Choroid plexus epithelial cell (primary cell): Measurements from ENCODE around the gene RFX5.

DNA sequence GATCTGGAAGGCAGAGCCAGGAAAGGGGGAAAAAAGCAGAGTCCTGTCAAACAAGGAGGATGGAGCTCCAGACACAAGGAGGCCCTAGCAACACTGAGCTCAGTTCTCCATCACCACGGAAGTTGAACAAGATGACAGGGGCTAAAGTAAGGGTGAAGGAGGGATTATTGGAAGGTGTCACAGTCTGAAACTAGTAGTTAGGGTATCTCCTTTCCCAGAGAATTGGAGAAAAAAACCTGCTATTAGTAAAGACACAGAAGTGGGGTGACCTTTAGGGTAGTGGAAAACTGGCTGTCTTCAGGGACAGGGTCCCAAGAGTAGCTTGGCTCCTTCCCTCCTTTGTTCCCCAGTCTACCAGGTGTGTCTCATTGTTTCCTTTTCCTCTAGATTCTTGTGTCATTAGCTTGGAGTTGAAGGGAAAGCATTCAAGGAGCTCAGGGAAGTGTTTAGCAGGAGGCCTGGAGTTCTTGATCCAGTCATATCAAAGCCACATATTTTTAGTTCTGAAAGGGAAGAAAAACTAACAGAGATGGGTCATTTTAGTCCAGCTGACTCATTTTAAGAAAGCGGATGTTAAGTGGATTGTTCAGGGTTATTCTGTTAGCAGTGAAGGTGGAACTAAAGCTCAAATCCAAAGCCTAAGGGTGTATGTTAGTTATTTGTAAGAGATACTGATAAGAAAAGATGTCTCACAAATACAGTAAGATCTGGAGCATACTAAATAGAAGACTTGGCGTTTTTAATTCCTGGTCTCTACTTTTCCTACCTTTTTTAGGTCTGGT is 619 bp downstream of the C1orf54 start:
- RRBS = no CpG with 5 or more reads among the region's 3 CpGs

DNA sequence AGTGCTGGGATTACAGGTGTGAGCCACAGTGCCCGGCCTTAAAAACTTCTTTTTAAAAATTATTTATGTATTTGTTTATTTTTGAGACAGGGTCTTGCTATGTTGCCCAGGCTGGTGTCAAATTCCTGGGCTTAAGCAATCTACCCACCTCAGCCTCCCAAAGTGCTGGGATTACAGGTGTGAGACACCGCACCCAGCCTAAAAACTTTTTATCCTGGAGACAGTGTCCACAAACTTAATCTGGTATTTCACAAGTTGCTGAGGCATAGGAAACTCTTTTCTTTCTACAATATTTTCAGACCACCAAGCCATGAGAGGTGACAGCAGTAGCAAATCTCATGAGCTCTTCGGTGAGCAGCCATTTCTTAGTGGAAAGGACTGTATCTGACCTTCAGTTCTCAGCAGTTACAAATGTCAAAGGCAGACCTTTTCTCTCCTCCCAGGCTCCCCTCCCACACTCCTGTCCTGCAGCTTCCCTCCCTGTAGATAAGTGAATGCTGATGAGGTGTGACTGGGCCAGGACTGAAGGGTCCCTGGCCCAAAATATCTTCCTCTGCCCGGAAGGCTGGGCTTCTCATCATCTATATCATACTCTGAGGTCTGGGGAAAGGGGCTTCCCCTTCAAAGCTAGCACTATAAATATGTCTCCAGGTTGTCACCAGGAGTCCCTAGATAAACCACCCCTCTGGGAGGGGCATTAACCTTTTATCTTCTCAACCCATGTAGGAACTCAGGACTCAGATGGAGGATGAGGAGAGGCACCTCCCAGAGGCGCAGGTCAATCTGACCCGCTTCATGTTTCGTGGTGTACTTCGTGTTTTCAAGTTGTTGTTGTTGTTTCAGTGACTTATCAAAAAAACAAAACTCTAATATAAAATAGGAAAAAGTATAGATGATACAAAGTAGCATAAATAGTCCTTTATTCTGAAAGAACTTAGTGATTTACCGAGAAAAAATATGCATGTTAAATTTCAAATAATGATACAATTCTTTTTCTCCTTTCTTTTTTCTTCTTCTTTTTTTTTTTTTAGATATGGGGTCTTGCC is 3.7 kb upstream of the ADAMTSL4 start:
- RRBS = no CpG with 5 or more reads among the region's 9 CpGs

GRCh38 chr1:150573415-150573755 is 6.0 kb downstream of the MCL1 start:
- RRBS = no CpG with 5 or more reads among the region's 4 CpGs

DNA sequence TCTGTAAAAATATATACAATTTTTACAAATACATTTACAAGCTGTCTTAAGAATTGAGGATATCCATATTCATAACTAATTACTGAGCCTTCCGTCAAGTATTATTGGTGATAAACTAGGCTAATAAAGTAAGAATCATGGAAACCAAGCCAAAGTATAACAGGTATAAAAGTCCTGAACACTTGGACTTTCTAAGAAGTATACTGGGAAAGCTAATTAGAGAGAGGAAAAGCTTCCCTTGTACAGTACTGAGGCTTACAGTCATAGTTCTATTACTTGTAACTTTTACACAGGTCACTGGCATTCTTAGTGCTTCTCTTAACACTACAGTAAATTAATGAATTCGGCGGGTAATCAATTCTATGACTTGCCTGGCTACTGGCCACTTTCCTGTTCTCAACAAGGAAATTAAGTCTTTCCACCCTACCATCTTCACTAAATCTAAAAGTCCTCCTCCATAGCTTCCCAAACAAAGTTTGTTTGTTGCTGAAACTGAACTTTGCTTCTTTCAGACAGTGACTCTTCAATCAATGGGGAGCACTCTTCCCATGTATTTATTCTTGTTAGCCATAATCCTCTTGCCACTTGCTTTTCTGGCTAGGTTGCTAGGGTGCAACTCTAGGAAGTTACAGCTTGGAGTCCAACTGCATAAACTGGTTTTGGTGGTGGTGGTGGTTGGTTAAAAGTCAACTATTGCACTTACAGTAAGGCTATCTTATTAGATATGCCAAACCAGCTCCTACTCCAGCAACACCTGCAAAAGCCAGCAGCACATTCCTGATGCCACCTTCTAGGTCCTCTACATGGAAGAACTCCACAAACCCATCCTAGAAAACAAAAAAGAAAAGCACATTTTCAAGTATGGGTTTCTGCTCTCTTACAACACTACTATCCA is 2.5 kb downstream of the MCL1 start:
- RRBS = no CpG with 5 or more reads among the region's 3 CpGs

- RRBS = no CpG with 5 or more reads among the region's 27 CpGs
Observed at GRCh38 chr1:150579724-150580210, 357 bp upstream of the MCL1 start.

DNA sequence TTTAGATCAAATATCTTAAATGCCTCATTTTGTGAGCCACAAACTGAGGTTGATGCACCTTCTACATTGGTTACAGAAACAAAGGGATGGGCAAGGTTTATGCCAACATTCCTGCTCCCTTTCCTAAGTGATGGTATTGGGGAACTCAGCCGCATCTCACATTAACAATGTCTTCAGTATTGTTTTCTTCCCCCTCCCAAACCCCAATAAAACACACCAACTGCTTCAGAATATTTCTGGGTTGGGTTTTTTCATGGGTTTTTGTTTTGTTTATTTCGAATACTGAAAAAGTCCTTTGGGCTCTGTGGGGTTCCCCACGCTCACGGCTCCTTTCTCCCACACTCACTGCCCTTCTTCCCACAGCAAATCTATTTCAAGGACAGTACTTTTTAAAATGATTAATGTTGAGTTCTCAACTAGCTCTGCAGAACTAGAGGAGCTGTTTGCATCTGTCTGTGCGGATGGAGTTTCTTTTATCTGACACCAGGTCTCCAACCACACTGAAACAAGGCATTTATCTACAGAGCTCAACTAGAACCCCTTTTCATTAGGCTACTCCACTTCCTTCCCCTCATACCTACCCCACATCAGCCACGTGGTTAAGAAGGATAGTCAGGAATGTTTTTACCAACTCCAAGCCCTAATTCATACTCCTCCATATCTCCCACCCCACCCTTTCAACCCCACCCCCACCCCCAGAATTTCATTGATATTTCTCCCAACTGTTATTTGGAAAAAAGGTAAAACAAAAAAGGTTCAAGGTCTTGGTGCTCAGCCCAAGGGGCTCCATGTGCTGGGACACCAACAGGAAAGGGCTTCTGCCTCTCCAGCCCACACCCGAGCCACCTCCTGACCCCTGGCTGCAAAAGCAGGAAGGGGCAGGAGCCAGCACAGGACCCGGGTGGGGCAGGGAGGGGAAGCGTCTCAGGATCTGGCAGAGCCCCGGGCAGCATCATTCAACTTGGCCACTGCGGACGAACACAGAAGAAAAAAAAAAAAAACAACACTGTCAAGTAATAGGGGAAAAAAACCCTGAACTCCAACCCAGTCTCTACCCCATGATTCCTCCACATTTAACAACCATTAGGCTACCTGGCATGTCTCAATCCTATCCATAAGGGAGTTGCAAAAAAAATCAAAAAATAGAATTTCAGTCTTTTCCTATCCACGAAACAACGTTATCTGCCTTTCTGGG is 7.1 kb downstream of the ENSA start:
- RRBS = 55% methylated on average over 3 of the region's 14 CpGs

- RRBS = no CpG with 5 or more reads among the region's 20 CpGs
Observed at GRCh38 chr1:150628547-150629201, 738 bp downstream of the ENSA start.

- RRBS = no CpG with 5 or more reads among the region's 5 CpGs
Observed at GRCh38 chr1:150875258-150875559, 1.2 kb downstream of the ARNT start.

- RRBS = no CpG with 5 or more reads among the region's 4 CpGs
Observed at GRCh38 chr1:150942843-150943042, 16.6 kb downstream of the SETDB1 start.

DNA sequence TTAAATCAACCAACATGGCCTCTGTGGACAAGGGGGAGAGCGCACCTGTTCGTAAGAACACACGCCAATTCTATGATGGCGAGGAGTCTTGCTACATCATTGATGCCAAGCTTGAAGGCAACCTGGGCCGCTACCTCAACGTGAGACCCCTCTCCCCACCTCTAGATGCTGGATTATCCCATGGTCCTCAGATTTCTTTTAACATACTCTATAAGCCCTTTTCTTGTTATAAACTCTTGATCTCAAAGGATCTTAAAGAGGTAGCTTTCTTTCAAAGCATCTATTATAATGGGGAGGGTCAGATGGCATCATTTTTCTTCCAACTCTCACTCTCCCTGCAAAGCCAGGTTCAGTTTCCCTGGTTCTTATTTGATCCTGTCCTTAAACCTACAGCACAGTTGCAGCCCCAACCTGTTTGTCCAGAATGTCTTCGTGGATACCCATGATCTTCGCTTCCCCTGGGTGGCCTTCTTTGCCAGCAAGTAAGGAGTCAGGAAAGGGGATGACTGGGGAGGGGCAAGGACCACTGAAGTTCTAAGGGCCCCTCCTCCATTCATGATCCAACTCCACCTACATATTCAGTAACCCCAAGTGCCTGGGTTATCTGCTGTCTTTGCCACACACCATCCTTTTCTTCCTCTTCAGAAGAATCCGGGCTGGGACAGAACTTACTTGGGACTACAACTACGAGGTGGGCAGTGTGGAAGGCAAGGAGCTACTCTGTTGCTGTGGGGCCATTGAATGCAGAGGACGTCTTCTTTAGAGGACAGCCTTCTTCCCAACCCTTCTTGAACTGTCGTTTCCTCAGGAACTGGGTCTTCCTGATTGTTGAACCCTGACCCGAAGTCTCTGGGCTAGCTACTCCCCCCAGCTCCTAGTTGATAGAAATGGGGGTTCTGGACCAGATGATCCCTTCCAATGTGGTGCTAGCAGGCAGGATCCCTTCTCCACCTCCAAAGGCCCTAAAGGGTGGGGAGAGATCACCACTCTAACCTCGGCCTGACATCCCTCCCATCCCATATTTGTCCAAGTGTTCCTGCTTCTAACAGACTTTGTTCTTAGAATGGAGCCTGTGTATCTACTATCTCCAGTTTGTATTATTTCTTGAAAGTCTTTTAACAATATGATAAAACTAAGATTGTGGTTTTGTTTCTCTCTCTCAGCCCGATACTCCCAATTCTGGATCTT is 10.6 kb downstream of the CERS2 start:
- RRBS = no CpG with 5 or more reads among the region's 15 CpGs

- RRBS = no CpG with 5 or more reads among the region's 12 CpGs
Observed at GRCh38 chr1:150976285-150976849, 1.7 kb upstream of the CERS2 start.

DNA sequence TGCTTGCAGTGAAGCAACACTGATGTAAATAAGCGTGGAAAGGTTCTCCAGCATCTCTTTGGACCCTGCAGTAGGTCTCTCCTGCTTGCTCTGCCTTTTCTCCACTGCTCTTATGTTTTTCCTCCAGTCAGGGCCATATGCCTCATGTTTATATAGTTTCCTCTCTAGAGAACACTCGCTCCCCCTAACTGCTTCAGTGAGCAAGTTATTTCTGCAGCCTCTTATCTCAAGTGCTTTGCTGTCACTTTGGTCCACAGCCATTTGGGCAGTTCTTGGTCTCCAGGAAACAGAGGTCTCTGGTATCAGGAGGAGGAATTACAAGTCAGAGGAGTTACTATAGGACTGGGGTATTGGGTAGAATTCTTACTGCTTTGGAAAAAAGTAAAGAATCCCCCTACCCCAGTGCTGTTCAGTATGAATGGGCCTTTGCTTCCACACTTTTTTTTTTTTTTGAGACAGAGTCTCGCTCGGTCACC is 5.3 kb downstream of the PRUNE1 start:
- RRBS = no CpG with 5 or more reads among the region's 4 CpGs

DNA sequence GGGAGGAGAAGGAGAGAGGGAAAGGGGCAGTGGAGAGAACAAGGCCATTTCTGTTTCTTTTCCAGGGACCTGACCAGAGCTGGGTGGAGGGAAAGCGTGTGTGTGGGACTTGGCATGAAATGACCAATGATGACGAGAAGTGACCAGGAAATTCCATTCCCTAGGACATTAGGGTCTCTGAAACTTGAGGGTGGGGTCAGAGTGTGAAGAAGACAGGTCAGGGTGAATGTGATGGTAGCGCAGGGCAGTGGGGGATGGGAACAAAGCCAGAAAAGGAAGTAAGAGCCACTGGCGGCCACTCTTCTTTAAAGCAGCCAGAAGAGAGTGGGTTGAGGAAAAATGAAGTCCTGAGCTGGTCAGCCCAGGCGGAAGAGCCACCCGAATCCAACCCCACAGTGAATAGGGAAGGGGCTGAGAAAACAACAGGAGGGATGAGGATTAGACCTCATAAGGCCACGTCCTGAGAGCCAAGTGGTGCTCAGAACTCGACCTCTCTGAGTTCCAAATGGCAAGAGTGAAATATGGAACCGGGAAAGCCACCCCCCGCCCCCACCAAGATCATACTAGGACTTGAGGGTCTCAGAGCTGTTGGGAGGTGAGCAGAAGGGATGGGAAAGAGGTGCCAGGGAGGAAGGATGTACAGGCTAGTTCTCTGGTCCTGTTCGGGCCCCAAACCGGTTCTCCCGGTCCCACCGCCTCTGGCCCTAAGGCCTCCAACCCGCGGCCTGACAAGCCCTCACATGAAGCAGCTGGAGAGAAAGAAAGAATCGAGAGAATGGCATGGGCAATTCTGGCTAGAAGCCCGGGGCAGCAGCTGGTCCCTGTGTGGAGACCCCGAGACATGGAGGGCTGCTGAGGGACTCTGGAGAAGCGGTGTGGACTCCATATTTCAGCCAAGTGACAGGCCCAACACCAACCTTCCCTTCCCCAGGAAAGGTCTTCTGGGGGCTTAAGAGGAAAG is 1.0 kb downstream of the CDC42SE1 start:
- RRBS = no CpG with 5 or more reads among the region's 20 CpGs

- RRBS = no CpG with 5 or more reads among the region's 7 CpGs
Observed at GRCh38 chr1:151309869-151310425, 17.3 kb downstream of the PI4KB start.

DNA sequence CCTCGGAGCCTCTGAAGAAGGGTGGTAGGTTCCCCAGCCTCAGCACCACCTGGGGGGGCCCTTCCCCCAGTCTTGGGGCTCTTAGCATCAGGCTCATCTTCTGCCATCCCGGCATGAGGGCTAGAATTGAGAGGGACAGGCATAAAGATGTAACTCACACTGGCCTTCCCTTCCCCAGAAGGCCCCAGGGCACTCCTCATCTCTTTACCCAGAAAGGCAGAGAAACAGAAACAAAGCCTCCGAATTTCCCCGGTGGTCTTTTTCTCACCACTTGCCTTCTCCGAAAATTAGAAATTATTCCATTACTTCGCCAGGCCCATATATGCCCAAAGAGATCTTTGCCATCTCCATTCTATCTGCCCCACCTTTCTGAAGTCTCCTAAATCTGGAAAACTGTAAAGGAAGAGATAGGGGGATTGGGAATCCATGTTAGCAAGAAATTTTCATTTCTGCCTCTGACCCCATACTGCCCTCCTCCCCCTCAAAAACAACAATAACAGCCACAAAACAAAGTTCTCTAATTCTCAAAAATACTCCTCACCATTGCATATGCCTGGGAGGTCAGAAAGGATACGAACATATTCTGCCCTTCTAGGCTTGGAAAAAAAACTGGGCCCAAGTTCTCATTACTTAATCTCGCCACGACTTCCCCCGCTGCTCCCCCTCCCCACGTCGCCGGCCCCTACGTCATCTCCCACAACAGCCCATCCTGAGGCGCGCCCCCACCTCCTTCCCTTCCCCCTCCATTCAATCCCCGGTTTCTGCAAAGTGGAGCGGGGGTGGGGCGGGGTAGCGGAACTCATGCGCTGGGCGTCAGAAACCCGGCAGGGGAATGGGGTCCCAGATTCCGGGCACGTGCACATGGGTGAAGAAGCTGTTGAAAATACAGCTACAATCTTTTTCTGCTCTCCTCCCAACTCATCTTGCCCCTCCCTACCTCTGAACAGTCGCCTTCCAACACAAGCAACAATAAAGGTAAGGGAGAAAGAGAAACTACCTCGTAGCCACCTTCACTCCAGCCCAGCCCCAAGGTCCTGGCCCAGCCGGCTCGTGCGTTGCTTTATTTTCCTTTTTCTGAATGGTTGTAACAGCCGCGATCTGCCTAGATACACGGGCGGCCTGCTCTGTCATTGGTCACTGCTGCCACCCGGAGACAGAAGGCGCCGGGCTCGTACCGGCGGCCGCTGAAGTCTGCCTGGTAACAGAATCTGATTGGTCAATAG is at the start of gene RFX5:
Gene RFX5, minus strand, starts transcription at position 1,039 of the 1,223 bp plus-strand sequence.
- RRBS = 1% methylated on average over 17 of the region's 41 CpGs

GRCh38 chr1:151494639-151495282 is 16.4 kb upstream of the CGN start:
- RRBS = no CpG with 5 or more reads among the region's 1 CpG

DNA sequence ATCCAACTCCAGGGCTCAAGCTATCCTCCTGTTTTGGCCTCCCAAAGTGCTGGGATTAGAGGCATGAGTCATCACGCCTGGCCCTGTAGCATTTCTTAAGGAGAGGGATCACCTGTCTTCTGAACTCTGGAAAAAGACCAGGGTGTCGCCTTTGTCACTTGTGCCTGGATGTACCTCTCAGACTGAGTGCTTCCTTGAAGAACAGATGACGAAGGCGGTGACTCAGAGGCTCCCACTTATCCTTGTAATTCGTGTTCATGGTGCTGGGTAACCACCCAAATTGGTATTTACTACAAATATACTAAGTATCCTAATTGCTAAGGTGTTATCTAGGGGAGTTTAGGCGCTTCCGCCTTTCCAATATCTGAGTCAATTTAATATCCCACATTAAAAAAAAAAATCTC is 2.3 kb upstream of the CGN start:
- RRBS = no CpG with 5 or more reads among the region's 7 CpGs

- RRBS = no CpG with 5 or more reads among the region's 6 CpGs
Observed at GRCh38 chr1:151526627-151527207, 13.4 kb upstream of the TUFT1 start.

GRCh38 chr1:151537003-151537607 is 3.0 kb upstream of the TUFT1 start:
- RRBS = no CpG with 5 or more reads among the region's 10 CpGs